Epithelial cell of alveolus of lung (primary cell): ENCODE measurements around a stretch of chr14.

DNA sequence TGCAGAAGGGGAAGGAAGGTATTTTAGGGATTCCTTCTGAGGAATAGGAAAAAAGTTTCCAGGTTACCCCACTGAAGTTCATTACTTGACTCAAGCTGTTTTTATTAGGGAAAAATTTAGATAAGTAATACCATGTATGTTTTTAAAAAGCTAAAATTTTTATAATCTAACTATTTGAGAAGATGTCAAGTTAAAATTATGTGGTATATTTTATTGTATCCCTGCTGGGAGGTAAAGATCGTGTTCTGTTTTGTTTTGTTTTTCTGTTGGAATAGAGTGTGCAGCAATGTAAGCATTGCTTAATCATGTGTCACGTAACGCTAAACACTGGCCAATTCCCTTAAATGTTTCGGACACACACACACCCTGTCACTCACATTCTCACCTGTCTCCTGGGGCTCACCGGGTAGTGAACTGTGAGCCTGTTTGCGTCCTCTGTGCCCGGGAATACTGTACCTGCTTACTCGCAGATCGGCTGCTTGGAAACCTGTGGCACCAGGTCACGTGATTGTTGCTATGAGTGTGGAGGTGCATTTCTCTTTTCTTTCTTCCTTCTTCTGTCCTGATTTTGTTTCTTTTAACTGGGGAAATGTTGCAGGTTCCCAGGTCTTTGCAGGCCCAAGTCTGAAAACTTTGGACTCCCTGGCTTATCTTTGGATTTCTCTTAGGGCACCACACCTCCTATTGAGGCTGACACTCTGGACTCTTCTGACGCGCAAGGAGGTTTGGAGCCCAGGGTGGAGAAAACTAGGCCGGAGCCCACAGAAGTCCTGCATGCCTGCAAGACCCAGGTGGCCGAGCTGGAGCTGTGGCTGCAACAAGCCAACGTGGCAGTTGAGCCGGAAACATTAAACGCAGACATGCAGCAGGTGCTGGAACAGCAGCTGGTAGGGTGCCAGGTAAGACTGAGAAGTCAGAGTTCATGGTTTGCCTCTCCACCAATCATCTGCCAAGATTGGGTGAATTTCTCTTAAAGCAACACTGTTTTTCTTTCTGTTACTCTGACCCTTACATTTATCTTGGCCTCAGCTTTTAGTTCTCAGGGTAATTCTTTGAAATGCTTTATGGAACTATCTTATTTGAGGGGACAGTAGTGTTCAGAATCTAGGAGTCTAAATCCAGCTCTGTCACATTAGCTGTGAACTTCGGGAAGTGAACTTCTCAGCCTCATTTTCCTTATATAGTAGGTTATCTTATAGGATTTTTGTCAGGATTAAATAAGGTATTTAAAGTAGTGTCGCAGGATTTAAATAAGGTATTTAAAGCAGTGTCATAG lies 181.1 kb downstream of the ESR2 start:
- RAMPAGE, long total RNA: no peak
- RRBS: 74% methylated on average over 3 of the region's 19 CpGs

- RAMPAGE, long total RNA: no peak
- RRBS: no CpG with 5 or more reads among the region's 3 CpGs
Measured at GRCh38 chr14:64228590-64228838, 65.7 kb downstream of the ESR2 start.

DNA sequence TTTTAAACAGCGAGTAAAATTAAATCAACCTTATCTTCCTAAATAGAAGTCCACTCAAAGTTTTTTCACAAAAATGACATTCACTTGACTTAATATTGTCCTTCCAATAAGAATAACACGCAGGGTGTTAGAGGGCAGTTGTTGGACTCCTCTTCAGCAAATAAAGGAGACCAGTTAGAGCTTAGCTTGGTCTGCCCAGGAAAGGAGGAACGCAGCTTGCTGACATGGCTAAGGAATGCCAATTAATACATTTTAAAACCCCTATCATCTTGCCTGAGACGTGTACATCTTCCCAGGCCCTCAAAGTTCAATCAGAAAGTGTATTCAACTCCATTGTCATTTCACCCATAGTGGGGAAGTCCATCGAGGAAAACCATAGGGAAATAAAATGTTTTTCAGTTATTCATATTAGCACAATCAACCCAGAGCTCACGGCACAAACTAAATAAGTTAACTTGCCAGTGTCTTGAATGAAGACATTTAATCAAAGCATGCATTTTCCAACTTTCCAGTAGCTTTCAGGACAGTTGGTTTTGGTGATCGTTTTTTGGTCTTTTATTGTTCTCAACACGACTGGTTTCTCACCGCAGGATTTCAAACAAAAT lies 680 bp downstream of the ESR2 start:
- RAMPAGE, long total RNA: no peak
- RRBS: no CpG with 5 or more reads among the region's 9 CpGs

DNA sequence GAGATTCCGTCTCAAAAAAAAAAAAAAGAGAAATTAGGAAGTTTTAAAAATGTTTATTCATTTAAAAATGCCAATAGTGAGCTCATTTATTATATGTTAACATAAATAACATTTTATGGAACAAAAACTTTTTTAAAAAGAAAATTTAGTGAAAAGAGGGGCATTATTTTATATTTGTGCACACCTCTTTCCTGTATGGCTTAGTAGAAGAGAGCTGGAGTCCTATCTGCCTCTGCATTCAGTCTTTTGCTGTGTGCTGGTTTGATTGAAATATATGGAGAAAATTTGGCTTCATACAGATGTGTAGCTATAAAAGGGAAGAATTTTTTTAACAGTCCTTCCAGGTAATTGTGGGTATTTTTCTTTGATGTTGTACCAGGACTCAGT lies 13.5 kb downstream of the MTHFD1 start:
- RAMPAGE, long total RNA: no peak
- RRBS: no CpG with 5 or more reads among the region's 1 CpG

DNA sequence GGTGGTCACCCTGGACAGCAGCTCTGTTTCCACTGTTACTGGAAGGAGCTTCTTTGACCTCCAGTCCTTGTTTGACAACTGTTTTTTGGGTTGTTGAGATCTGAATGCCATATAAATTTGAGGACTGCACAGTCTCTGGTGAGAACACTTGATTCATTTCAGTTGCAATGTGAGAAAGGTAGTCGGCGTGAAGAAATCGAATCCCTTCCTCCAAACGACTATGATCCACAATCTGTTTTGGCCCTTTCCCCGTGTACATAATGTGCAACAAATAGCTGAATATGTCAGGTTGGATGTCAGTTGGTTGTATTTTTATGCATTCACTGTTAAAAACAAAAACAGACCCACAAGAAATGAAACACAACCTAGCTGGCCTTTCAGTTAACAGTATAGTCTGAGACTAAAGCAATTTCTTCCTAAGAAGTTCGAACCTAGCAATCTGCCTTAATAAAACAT lies 15.9 kb downstream of the ZBTB25 start:
- RAMPAGE, long total RNA: no peak
- RRBS: no CpG with 5 or more reads among the region's 6 CpGs

DNA sequence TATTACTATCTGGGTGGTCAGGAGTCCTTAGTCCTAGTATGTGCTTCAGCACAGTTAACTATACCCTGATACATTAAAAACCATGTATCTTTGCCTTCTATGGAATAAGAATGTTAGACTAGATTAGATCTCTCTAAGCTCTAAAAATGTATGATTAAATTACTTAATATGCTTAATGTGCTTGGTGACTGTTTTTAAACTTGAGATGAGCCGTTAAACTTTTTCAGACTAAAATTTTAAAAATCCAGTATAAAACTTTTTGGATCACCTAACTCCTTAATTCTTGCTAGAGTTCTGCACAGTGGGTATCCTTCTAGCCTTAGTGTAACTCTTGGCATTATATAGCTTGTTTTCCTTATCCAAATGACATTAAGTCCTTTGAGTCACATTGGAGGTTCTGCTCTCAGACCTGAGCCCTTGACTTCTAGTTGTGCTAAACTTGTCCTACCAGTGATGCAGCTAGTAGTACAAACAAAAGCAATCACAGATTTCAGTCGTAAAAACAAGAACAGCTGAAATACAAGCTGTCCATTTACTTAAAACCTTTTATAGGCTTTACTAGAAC lies 10.3 kb downstream of the ZBTB1 start:
- RAMPAGE, long total RNA: no peak
- RRBS: no CpG with 5 or more reads among the region's 2 CpGs

DNA sequence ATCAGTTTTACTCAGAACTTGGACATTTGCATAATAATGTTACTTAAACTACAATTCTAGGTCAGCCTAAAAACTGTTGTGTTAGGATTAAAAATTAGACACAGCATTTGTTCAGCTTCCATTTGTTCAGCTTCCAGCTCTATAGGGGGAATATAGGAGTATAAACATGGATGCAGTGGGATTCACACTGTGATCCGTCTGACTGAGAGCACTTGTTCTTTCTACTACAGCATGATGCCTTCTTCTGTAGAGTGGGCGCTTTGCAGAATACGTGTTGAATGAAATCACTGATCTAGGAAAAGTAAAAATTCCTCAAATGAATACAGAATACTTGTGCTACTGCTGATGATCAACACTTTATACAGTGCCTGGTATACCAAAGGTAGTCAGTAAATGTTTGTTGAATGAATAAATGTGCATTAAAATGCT lies 11.8 kb downstream of the ZBTB1 start:
- RAMPAGE, long total RNA: no peak
- RRBS: no CpG with 5 or more reads among the region's 3 CpGs

DNA sequence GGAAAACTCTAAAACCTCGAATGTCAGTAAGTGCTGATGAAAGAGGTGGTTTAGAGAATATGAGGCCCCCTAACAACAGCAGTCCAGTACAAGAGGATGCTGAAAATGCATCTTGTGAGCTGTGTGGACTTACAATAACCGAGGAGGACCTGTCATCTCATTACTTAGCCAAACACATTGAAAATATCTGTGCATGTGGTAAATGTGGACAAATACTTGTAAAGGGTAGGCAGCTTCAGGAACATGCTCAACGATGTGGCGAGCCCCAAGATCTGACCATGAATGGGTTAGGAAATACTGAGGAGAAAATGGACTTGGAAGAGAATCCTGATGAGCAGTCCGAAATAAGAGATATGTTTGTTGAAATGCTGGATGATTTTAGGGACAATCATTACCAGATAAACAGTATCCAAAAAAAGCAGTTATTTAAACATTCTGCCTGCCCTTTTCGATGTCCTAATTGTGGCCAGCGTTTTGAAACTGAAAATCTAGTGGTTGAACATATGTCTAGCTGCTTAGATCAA lies 17.8 kb upstream of the HSPA2 start:
- RAMPAGE, long total RNA: no peak
- RRBS: no CpG with 5 or more reads among the region's 7 CpGs

- RAMPAGE, long total RNA: no peak
- RRBS: no CpG with 5 or more reads among the region's 29 CpGs
Measured at GRCh38 chr14:64539152-64539738, 1.3 kb upstream of the HSPA2 start.

DNA sequence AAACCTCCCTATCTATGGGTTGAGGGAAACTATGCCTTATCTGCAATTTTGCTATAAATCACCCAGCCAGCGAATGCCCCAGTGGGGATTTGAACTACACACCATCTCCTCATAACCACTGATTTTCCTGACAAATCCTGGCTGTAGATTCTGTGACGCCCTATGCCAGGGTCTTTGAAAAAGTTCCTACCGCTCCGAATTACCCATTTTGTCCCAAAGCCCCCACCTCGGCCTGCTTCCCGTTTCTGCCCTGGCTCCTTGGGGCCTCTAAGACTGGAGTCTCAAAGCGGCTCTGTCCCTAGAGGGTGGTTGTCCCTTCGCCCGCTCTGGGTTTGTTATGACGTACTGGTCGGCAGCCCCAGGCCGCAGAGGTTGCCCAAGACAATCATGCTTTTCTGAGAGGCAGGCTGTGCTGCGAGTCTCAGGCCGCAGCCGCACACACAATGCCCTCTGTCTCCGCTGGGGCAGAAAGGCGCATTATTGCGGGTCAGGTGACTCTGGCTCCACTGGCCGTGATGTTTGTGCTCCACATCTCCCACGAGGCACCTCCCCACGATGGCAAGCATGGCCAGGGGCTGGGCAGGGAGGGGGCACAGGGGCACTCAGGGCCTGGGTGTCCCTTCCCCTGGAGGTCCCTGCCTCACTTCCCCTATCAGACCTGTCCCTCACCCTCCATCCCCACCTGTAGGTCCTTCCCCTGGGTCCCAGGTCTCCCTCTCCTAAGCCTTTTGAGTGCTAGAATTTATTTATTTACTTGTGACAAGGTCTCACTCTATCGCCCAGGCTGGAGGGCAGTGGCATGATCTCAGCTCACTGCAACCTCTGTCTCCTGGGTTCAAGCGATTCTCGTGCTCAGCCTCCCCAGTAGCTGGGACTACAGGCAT lies 21.0 kb upstream of the PLEKHG3 start:
- RAMPAGE, long total RNA: no peak
- RRBS: no CpG with 5 or more reads among the region's 24 CpGs

GRCh38 chr14:64707552-64708030 lies 3.4 kb downstream of the PLEKHG3 start:
- RAMPAGE, long total RNA: no peak
- RRBS: no CpG with 5 or more reads among the region's 7 CpGs

- RAMPAGE, long total RNA: no peak
- RRBS: no CpG with 5 or more reads among the region's 28 CpGs
Measured at GRCh38 chr14:64822875-64823773, 56.6 kb downstream of the SPTB start.

DNA sequence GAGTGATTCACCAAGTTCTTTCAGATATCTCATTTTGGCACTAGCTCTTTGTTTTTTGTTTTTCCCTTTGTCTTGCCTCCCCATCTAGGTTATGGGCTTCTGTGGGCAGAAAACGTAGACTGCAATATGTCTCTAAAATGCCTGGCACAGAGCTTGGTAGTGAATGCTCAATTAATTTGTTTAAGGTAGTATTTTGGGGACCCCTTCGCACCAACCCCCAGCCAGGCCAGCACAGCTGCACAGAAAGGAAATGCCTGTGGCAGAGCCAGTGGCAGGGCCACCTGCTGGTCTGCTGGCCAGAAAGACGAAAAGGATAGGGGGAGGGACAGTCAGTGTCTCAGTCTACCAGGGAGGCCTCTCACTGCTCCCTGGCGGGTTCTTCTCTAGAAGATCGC lies 3.6 kb downstream of the RAB15 start:
- RAMPAGE, long total RNA: no peak
- RRBS: no CpG with 5 or more reads among the region's 5 CpGs

DNA sequence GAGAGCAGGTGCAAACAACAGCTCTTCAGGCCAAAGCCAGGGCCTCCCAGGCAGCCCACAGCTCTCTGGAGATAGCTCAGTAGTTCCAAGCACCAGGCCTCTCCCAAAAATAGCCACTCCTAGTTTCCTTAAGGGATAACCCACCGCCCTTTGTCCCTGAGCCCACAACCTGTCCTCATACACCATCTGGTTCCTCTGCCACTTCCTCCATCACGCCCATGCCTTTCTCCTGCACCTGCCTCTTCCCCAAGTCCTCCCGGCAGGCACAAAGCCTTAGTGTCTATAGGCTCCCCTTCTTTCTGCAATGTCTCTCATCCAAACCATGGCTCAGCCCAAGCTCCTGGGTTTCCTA lies 2.1 kb downstream of the RAB15 start:
- RAMPAGE, long total RNA: no peak
- RRBS: no CpG with 5 or more reads among the region's 3 CpGs

DNA sequence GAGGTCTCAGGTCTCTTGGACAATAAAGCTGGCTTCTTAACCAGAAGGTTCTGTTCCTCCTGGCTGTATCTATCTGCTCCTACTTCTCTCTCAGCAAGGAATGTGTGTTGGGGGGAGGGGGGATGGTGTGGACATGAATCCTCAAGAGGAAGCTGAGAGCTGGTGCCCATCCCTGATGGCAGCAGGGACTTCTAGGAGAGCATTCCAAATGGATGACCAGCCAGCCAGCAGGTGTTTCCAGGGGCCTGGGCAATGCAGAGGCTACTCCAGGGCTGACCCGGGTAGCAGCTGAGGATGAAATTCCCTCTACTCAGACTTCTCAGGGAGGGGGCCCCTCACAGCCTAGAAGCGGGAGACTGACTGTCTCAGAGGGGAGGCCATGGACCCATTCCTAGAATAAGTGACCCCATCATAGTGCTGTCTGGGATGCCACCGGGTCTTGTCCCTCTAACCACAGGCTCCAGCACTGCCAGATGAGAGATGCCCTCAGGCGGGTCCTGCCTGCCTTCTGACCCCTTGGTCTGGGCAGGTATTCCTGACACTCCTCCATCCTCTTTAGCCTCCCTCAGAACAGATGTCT lies 1.3 kb downstream of the RAB15 start:
- RAMPAGE, long total RNA: no peak
- RRBS: no CpG with 5 or more reads among the region's 4 CpGs

GRCh38 chr14:64972922-64973345 lies 798 bp upstream of the RAB15 start:
- RAMPAGE, long total RNA: no peak
- RRBS: no CpG with 5 or more reads among the region's 8 CpGs

DNA sequence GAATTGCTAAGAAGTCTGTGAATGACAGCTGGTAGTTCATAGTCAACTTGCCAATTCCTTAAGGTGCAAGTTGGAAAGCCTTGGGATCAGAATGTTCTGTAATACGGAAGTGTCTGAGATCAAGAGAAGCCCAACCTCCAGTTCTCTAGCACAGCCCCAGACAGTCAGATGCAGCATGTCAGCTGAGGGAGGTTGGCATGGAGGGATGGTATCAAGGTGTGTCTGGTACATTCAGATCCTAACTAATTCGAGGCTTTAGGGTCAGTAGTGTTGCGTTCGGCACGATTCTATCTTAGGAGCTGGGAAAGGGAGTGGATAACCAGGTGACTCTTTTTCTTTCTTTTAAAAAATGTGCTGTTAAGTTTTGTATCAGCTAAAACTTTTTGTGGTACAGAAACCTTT lies 38.3 kb downstream of the FNTB start:
- RAMPAGE, long total RNA: no peak
- RRBS: no CpG with 5 or more reads among the region's 5 CpGs

DNA sequence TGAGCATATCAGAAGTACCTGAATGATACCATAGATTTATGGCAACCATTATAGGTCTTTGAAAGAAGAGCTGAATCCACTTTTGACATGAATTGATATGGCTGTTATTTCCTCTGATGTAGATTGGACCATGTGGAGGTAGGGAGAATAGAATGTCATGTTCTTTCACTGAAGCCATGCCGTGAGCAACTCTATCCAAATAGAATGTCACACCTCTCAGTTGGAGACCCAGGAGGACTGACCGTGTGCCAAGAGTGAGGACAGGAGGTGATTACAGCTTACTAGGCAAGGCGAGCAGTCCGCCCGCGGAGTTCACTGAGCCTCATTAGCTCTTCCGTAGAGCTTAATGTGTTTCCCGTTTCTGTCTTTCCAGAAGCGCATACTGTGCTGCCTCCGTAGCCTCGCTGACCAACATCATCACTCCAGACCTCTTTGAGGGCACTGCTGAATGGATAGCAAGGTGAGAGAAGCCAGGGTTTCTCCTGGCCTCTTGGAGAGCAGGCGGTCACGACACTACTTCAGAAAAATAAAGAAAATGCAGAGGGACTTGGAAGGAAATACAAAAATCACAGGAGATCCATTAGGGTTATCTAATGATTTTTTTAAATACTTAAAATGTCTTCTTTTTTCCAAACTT lies 45.7 kb downstream of the FNTB start:
- RAMPAGE, long total RNA: no peak
- RRBS: no CpG with 5 or more reads among the region's 13 CpGs

DNA sequence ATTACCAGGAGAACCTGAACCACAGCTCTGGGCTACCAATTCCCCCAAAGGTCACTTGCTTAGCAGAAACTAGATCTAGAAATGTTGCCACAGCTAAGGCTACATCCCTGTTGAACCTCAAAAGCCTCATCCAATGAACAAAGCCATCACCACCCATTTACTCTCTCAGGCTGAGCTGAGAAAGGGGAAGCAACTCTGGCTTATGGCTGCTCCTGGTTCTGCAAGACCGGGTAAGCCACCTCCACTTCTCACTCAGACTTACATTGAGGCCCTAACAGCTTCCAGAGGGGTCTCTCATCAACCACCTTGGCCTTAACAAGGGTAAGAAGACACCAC lies 27.6 kb downstream of the MAX start:
- RAMPAGE, long total RNA: no peak
- RRBS: no CpG with 5 or more reads among the region's 1 CpG

DNA sequence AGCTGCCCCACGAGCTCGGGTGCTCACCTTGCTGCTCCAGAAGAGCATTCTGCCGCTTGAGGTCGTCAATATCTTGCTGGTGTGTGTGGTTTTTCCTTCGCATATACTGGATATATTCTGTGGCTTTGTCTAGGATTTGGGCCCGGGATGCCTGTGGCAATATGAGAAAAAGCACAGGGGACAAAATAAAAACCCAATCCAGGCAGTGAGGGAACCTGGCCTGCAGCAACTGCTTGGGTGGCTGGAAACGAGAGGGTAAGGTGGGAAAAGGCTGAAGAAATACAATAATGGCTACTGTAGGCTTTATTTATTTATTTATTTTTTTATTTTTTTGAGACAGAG lies 24.5 kb downstream of the MAX start:
- RAMPAGE, long total RNA: no peak
- RRBS: no CpG with 5 or more reads among the region's 7 CpGs